ENCODE results near the genes ILDR2, MPZL1, TIPRL and DPT.

GRCh38 chr1:165865514-165866061, 38.2 kb downstream of the UCK2 start:
- RRBS = no CpG with 5 or more reads among the region's 11 CpGs

DNA sequence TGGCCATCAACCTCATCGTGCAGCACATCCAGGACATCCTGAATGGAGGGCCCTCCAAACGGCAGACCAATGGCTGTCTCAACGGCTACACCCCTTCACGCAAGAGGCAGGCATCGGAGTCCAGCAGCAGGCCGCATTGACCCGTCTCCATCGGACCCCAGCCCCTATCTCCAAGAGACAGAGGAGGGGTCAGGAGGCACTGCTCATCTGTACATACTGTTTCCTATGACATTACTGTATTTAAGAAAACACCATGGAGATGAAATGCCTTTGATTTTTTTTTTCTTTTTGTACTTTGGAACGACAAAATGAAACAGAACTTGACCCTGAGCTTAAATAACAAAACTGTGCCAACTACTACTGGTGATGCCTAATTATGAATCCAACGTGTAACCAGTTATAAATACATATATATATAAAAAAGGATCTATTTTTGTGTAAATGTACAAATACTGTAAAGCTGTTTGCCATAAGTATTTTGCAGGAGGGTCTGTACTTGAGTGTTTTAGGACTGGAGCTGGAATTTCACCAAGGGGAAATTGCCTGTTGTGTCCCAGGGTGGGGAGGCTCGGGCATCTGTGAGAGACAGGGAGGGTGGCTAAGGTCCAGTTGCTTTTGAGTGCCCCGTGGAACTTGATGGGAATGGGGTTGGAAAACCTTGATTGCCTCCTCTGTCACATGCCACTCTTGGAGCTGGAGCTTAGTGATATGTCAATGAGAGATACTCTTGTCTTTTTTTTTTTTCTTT, 80.4 kb downstream of the UCK2 start:
- RRBS = no CpG with 5 or more reads among the region's 12 CpGs

DNA sequence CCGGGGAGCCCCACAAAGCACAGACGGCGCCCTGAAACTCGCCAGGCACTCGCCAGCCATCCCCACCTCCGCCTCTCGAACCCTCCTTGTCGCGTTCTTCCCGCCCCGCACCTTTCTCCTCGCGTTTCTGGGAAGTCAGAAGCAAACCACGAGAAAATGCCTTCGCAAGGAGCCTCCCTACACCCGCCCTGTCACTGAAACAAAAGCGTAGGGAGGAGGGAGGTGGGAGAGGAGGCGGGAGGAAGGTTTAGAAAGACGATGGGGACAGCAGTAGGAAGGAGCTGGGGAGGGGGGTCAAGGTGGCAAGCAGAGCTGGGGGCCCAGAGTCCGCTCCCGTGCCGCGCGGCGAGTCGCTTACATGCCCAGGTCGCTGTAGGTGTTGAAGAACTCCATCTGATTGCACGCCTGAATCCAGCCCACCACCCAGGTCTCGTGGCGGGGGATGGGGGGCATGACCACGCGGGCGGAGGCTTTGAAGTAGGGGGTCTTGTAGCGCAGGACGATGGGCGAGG, 1.1 kb downstream of the FAM78B start:
- RRBS = no CpG with 5 or more reads among the region's 36 CpGs

GRCh38 chr1:166975254-166976141, at the start of gene ILDR2:
TSS of gene ILDR2 (minus strand) at chr1:166975540.
- RRBS = no CpG with 5 or more reads among the region's 106 CpGs

- RRBS = no CpG with 5 or more reads among the region's 7 CpGs
Observed at GRCh38 chr1:167083290-167083904, 6.8 kb downstream of the GPA33 start.

DNA sequence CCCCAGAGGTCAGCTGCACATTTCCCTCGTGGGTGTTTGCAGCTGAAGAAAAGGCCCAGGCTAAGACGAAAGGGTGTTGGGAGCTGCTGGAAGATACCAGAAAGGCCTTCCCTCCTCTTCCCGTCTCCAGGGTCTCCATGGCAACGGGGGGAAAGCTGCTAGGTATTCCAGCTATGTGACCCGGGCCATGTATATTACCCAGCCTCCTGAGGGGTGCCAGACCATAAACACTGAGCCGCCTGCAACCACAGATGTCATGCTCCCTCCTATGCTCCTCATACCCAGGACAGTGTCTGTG, 54.4 kb upstream of the POU2F1 start:
- RRBS = no CpG with 5 or more reads among the region's 6 CpGs

GRCh38 chr1:167417575-167418221, 100.6 kb downstream of the CD247 start:
- RRBS = no CpG with 5 or more reads among the region's 4 CpGs

DNA sequence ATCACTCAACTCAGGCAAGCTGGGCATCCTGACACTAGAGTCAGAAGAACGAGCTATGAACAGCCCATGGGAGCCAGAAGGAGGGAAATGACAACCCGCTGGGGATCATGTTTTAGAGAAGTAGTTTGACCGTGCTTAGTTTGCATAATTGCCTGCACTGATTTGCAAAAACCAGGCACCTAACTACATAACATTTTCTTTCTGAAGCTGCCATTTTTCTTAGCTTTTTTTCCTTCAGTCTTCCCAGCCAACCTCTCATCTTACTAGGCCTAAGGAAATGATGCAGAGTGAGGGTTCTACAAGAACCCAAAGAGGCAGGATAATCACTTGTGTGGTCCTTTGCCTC, 86.0 kb downstream of the CD247 start:
- RRBS = no CpG with 5 or more reads among the region's 3 CpGs

DNA sequence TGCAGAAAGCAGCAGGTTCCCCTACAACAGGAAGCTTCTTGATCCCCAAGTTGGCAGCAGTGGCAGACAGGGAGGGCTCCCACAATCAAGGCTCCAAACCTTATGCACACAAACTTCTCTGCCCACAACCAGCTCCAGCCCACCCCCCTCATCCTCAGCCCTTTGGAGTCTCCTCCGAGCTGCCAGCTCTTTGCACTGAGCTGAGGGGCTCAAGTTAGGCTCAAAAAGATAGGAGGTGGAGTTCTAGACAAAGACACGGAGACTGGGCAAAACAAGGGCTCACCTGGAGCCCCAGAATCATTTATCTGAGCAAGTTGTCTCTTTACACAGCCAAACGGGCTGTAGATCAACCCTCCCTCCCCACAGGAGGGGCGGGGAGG, 84.2 kb downstream of the CD247 start:
- RRBS = no CpG with 5 or more reads among the region's 4 CpGs

DNA sequence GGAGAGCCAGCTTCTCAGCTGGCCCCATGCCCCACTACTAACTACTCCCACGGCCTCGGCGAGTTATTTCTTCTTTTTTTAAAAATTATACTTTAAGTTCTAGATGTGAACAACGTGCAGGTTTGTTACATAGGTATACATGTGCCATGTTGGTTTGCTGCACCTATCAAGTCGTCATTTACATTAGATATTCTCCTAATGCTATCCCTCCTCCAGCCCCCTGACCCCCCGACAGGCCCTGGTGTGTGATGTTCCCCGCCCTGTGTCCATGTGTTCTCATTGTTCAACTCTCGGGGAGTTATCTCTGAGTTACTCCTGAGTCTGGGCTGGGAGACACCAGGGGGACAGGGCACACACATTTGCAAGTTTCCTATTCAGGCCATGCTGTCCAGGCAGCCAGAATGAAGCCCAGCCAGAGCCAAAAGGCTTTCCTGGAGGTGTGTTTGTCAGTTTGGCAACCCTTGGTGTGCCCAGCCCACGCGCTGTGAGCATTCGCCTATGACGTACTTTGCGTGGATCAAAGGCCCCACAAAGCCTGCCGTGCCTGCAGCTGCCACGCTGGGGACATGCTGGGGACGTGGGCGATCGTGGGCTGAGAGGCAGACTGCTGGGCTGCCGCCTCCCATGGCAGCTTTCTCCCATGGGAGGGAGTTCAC, 57.7 kb downstream of the CD247 start:
- RRBS = no CpG with 5 or more reads among the region's 19 CpGs

- RRBS = no CpG with 5 or more reads among the region's 6 CpGs
Observed at GRCh38 chr1:167510794-167511469, 7.4 kb downstream of the CD247 start.

DNA sequence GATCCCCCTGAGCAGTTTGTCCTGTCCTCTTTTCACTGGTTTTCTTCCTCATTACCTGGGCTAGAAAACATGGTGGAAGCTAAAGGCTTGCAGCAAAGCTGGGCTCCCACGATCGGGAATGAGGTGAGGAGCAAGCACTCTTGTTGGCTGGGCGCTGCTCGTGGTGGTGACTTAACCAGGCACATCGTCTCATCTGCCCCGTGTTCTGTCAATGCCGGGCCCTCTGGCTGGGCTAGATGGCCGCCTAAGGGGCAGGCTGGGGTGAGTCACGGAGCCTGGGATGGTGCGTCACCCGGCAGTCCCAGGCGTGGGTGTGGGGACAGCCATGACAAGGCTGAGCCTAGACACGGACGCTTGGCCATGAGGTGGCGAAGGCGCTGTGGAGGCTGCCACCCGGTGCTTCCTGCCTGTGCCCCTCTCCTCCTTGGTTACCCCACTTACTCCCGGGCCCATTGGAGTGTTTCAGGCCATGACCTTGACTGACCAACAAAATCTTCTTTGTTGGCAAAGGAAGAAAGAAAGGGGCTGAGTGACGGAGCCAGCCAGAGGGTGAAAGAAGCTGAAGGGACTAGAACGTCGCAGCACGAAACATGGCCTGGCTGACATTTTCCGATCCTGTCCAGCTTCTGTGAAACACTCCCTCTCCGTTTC, 756 bp downstream of the CD247 start:
- RRBS = 65% methylated on average over 6 of the region's 24 CpGs

DNA sequence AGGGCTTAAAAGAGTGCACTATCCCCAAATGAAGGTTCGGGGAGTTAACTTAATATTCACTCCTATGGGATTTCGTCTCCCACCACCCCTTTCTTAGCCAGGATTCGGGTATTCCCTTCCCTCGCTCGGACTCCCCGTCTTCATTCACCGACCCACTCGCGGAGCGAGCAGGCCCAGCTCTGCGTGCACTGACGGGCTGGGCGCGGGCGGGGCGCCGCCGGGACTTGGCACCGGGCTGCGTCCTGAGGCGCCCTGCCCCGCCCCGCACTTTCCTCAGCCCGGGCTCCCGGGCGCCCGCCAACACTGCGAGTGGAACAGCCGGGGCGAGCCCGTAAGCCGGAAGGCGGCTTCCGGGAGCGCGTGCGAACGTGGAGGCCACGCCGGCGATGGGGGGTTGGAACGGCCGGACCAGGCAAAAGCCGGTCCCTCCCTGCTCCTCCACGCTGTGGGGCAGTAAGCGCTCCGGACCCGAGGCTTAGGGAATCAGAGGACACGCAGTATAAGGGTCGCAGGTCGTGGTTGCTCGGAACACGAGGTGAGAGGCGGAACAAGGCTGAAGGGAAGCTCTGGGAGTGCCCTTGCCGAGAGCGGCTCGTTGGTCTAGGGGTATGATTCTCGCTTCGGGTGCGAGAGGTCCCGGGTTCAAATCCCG, 7.5 kb upstream of the MPZL1 start:
- RRBS = 1% methylated on average over 6 of the region's 62 CpGs

- RRBS = 1% methylated on average over 51 of the region's 102 CpGs
Observed at GRCh38 chr1:167721606-167722700, at the start of gene MPZL1. TSS of gene MPZL1 (plus strand) at chr1:167721982.

GRCh38 chr1:168081135-168081641, 55.5 kb downstream of the GPR161 start:
- RRBS = no CpG with 5 or more reads among the region's 4 CpGs

- RRBS = 11% methylated on average over 8 of the region's 36 CpGs
Observed at GRCh38 chr1:168178482-168179105, at the start of gene TIPRL. TSS of gene TIPRL (plus strand) at chr1:168178962.

DNA sequence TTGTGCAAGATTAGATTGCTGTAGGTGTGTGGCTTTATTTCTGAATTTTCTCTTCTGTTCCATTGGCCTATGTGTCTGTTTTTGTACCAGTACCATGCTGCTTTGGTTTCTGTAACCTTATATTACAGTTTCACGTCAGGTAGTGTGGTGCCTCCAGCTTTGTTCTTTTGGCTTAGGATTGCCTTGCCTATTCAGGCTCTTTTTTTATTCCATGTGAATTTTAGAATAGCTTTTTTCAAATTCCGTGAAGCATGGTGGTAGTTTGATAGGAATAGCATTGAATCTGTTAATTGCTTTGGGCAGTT, 74.3 kb downstream of the TBX19 start:
- RRBS = no CpG with 5 or more reads among the region's 2 CpGs

GRCh38 chr1:168485034-168485452, 58.8 kb downstream of the XCL2 start:
- RRBS = no CpG with 5 or more reads among the region's 5 CpGs

- RRBS = no CpG with 5 or more reads among the region's 11 CpGs
Observed at GRCh38 chr1:168728667-168729500, at the start of gene DPT. TSS of gene DPT (minus strand) at chr1:168729206.

- RRBS = no CpG with 5 or more reads among the region's 3 CpGs
Observed at GRCh38 chr1:169052715-169053244, 53.7 kb upstream of the ATP1B1 start.

All from GM12892 (cell line).